Mammary epithelial cell (primary cell): Measurements from ENCODE around the genes IFI30 and SSBP4.

DNA sequence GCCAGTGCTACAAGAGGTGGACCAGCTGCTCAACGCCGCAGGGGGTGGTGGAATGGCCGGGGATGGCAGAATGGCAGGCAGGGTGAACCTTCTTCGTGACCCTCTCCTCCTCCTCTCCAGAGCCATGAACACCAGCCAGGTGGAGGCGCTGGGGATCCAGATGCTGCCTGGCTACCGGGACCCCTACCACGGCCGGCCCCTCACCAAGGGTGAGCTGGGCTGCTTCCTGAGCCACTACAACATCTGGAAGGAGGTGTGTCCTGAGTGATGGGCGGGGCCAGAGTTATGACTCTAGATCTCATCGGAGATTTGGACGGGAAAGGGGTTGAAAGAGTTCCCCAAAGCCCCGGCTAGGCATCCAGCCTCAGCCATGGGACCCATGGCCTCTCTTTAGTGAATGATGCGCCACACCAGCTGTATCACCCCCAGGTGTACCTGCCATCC, 22.4 kb downstream of the COLGALT1 start:
- CAGE, long polyA plus RNA: no peak
- RRBS: 98% methylated on average over 3 of the region's 13 CpGs

GRCh38 chr19:17727029-17727889, 8.0 kb downstream of the MAP1S start:
- CAGE, long polyA plus RNA: no peak
- RRBS: 94% methylated on average over 31 of the region's 63 CpGs

GRCh38 chr19:17764945-17765640, 13.8 kb downstream of the FCHO1 start:
- CAGE, long polyA plus RNA: no peak
- RRBS: no CpG with 5 or more reads among the region's 16 CpGs

DNA sequence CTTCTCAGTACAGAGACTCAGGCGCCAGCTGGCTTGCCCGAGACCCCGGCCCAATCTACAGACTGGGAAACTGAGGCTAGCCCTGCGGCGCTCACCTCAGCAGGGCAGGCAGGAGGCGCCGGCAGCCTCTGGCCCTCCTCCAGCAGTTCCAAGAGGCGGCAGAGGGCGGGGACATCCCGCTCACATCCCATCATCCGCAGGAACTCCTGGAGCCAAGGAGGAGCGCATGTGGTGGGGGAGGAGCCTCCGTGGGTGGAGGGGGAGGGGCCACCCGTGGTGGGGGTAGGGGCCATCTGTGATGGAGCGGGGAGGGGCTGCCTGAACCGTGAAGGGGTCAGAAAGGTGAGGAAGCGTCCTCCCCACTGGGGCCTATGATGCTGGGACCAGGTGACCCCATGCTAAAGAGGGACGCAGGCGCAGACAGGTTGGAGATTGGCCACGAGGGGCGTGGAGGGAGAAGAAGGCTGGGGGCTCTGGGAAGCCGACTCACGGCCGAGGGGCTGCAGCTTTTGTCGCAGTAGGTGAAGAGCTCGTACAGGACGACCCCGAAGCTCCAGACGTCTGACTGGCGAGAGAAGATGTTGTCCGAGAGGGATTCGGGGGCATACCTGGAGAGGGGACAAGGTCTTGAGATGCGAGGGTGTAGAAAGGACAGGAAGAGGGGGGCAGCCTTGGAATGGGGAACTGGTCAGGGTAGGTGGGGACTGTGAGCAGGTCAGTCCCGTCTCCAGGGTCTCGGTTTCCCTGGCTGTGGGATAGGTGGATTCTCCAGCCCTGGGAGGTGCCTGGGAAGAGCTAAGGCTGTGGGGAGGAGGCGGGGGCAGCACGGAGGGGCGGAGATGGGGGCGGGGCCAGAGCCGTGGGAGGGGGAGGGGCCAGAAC, 8.9 kb upstream of the INSL3 start:
- CAGE, long polyA plus RNA: no peak
- RRBS: 48% methylated on average over 5 of the region's 40 CpGs

DNA sequence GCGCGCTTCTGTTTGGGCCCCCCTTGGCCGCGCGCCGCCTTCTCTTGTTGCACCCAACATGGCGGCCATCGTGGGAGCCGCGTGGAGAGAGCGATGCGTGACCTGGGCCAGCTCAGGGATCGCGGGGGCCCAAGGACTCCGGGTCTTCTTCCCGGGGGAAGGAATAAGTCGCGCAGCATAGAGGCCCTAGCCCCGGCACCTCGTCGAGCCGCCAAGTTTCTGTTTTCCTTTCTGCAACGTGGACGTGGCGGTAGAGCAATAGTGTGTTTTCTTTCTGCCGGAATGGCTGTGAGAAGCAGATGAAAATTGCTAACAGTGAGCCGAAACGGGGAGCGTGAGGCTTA, 327 bp downstream of the RPL18A start:
- CAGE, long polyA plus RNA: no peak
- RRBS: 2% methylated on average over 6 of the region's 29 CpGs

DNA sequence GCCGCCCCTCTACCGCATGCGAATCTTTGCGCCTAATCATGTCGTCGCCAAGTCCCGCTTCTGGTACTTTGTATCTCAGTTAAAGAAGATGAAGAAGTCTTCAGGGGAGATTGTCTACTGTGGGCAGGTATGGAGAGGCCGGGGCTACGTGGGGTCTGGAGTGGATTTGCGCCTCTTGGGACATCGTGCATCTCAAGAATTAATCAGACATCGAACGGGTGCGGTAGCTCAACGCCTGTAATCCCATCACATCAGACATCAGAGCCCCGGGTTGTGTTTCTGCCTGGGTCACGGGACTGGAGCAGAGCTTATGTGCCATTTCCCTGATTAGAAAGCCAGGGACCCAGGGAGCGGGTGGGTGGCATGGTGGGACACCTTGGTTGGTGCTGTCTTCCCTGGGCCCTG, 1.6 kb downstream of the RPL18A start:
- CAGE, long polyA plus RNA: no peak
- RRBS: no CpG with 5 or more reads among the region's 18 CpGs

DNA sequence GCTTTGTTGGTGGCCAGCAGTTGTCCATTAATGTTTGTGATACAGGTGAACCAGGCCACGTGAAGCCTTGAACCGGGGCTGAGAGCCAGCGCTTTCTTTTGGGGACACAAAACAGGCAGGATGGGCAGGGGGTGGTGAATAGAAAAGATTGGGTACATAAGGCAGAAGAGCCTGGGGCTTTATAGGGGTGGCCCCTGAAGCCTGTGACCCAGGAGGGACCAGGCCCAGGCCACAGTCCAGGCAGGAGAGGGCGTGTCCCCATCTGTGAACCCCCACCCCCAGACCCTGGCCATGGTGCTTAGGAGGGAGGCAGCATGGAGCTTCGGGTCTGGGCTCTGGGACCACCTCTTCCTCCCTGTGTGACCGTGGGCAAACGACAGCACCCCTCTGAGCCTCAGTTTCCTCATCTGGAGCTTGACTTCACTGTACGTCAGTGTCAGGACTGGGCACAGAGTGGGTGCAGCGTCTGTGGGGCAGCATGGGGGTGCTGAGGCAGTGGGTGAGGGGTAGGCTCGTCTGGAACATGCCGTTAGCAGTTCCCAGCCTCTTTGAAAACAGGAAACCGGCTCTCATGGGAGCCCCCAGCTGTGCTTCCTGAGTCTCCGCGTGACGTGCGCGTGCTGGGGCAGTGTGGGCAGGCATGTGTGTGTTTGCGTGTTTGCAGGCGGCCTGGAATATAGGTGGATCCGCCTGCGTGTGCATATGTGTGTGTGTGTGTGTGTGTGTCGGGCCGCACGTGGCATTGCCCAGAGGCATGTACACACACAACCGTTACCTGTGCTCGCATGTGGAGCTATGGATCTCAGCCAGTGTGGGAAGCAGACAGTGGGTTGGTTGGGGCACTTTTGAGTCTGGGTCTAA, 15.7 kb downstream of the ARRDC2 start:
- CAGE, long polyA plus RNA: no peak
- RRBS: 79% methylated on average over 2 of the region's 26 CpGs

DNA sequence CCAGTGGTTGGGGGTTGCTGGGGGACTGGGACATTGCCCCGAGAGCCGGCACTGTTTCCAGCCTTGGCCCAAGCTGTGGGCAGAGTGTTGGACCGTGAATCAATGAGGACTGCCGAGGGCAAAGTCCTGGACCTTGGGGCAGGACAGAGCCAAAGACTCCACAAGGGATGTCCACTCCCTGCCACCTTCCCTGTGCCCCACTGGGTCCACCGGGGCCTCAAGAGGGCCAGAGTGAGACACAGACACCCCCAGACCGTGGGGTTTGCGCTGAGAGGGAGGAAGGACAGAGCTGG, 11.7 kb downstream of the MAST3 start:
- CAGE, long polyA plus RNA: no peak
- RRBS: no CpG with 5 or more reads among the region's 7 CpGs

- CAGE, long polyA plus RNA: no peak
- RRBS: no CpG with 5 or more reads among the region's 6 CpGs
Observed at GRCh38 chr19:18158345-18158649, 5.3 kb downstream of the PIK3R2 start.

DNA sequence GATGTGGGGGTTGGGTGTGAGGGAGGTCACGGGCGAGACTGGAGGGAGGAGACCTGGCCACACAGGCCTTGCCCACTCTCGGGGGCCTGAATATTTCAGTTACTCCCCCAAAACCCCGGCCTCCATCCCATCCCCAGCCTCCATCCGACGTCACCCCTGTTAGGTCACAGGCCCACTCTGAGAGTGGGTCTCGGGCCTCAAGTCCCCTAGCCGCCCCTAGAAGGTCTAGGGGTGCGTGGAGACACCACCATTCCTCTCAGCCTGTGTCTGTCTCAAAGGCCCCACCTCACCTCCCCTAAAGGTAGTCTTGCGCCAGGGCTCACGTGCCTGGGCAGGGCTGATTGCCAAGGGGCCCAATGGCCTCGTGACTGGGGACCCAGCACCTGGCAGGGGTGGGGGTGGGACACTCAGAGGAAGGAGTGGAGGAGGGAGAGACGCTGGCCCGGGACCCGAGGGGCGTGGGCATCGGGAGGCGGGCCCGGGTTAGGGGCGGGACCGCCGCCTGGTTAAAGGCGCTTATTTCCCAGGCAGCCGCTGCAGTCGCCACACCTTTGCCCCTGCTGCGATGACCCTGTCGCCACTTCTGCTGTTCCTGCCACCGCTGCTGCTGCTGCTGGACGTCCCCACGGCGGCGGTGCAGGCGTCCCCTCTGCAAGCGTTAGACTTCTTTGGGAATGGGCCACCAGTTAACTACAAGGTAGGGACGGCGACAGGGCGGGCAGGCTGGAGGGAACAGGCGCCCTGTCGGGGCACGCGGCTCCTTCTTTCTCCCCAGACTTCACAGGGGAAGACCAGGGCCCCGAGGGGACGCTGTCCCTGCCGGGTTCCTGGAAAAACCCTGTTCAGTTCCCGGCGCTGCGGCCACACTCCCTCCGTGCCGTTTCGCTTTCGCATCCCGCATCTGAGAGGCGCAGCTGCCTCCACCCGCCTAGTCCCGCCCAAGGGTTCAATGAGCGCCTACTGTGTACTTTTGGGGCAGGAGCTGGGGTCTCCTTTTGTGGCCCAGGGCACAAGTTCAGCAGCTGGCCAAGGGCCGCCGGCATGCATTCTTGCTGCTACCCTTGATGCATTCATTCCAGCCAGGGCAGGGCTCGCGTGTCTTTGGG, at the start of gene IFI30:
IFI30 (plus strand) TSS at position 537 of the 1,106 bp plus-strand sequence.
- CAGE, long polyA plus RNA: no peak
- RRBS: 3% methylated on average over 6 of the region's 60 CpGs

GRCh38 chr19:18196743-18197735, 4.0 kb downstream of the MPV17L2 start:
- CAGE, long polyA plus RNA: no peak
- RRBS: no CpG with 5 or more reads among the region's 35 CpGs

DNA sequence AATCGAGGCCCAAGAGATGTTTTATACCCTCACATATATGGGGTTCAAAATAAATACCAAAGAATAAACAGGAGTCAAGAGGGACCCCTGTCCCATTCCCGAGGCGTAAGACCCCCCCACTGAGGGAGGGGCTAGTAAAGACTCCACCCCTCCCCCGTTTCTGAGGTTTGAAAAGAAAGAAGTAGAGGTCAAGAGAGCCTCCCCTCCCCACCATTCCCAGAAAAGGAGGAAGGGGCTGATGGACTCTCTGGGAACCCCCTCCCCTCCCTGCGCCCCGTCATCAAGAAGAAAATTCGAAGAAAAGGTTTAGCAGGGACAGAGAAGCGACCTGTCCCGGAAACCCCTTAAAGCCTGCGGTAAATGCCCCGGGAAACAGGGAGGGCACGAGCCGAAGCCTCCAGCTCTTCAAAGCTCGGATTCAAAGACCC, 716 bp upstream of the RAB3A start:
- CAGE, long polyA plus RNA: no peak
- RRBS: 2% methylated on average over 4 of the region's 14 CpGs

- CAGE, long polyA plus RNA: no peak
- RRBS: no CpG with 5 or more reads among the region's 9 CpGs
Observed at GRCh38 chr19:18267479-18267860, 6.8 kb downstream of the IQCN start.

DNA sequence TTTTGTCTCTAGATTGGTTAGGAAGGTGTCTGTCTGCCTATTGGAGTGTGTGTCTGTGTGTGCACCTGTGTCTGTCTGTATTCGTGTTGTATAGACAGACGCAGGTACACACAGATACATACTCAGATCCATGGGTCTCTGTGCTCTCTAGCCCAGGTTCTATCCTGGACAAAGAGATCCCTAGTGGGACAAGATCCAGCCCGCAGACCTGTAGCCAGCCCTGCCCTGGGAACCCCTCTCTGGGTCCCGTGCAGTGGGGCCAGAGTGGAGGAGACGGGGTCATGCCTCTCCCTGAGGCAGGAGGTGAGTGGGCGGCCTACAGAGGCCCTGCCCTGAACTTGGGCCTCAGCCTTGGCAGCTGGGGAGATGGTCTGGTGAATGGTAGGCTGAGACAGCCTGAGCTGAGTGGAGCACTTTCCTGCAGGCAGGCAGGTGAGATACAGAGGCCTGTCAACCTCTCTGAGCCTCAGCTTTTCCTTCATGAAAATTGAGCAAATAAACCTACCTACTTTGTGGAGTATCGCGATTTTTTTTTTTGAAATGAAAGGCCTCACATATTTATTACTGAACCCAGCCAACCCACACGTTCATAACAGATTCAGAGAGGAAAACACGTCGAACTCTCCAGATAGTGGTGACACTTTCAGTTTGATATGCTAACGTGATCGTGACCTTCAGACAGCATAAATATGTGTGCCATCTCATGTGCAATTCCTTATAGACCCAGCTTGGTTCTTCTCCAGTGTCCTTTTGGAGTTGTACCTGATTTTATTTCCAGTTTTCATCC, 3.4 kb upstream of the JUND start:
- CAGE, long polyA plus RNA: no peak
- RRBS: no CpG with 5 or more reads among the region's 13 CpGs

DNA sequence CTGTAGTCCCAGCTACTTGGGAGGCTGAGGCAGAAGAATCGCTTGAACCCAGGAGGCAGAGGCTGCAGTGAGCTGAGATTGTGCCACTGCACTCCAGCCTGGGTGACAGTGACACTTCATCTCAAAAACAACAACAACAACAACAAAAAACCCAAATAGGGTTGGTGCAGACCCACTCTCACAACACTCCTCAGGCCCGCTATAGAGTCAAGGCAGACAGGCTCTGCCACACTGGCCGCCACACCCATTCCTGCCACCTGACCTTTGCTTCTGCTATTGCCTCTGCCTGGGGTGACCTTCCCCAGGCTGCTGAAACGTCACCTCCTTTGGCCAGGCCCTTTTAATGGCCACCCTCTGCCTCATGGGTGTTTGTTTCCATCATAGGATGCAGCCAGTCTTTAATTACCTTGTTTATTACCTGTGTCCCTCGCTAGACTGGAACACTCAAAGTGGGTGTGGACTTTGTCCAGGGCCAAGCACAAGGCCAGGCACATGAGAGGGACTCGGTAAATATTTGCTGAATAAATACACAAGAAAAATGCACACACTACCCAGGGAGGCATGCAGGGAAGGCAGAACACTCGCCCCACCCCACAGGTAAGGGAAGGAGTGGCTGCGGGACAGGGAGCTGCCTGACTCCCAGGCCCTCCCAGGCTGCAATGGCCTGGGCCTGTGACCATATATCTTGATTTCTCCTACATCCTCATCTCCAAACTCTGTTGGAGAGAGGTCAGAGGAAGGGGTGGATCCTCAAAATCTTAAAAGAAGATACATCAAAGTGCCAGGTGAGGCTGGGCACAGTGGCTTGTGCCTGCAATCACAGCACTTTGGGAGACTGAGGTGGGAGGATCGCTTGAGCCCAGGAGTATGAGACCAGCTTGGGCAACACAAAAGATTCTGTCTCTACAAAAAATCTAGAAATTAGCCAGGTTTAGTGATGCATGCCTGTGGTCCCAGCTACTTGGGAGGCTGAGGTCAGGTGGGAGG, 3.1 kb downstream of the LSM4 start:
- CAGE, long polyA plus RNA: no peak
- RRBS: no CpG with 5 or more reads among the region's 9 CpGs

- CAGE, long polyA plus RNA: no peak
- RRBS: no CpG with 5 or more reads among the region's 14 CpGs
Observed at GRCh38 chr19:18320774-18321475, 2.0 kb downstream of the LSM4 start.

GRCh38 chr19:18391355-18391925, 5.5 kb downstream of the GDF15 start:
- CAGE, long polyA plus RNA: no peak
- RRBS: no CpG with 5 or more reads among the region's 11 CpGs

DNA sequence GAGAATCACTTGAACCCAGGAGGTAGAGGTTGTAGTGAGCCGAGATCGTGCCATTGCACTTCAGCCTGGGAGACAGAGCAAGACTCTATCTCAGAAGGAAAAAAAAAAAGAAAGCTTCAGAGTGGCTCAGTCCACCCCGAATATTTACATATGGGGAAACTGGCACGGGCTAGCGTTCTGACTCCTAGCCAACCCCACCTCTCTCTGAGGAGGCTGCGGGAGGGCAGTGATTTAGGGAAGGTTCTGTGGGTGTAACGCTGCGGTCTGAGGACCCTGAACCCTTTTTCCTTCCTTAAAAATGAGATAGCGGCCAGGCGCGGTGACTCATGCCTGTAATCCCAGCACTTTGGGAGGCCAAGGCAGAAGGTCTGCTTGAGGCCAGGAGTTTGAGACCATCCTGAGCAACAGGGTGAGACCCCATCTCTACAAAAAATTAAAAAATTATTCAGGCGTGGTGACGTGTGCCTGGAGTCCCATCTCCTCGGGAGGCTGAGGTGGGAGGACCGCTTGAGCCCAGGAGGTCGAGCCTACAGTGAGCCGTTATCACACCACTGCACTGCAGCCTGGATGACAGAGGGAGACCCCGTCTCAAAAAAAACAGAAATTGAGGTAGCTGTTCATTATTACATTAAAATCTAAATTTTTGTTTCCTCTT, 4.9 kb downstream of the LRRC25 start:
- CAGE, long polyA plus RNA: no peak
- RRBS: no CpG with 5 or more reads among the region's 18 CpGs

- CAGE, long polyA plus RNA: no peak
- RRBS: 1% methylated on average over 53 of the region's 161 CpGs
Observed at GRCh38 chr19:18419102-18420115, at the start of gene SSBP4. SSBP4 (plus strand) TSS chr19:18419398.

DNA sequence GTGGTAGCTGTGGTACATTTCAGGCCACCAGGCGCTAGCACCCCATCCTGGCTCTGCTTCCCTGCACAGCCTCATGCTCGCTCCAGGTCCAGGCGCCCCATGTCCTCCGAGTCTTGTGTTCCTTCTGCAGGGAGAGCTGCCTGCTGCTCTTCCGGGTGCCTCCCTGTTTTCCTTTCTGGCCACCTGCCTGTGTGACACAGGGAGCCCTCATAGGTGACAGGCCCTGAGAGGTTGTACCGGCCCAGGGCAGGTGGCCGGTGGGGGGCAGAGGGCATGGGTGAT, 4.4 kb downstream of the SSBP4 start:
- CAGE, long polyA plus RNA: no peak
- RRBS: 64% methylated on average over 3 of the region's 7 CpGs